NCI-H460 (cell line): ENCODE measurements around a stretch of chr5.

RAMPAGE:
- cytosol, long total RNA, result no peak
- long total RNA, result no peak
- nucleus, long total RNA, result no peak
Observed at GRCh38 chr5:142794081-142794816, 24.1 kb downstream of the ARHGAP26 start.

GRCh38 chr5:142796563-142797286 is 26.5 kb downstream of the ARHGAP26 start:
RAMPAGE:
- cytosol, long total RNA, result no peak
- long total RNA, result no peak
- nucleus, long total RNA, result no peak

GRCh38 chr5:142826638-142826927 is 56.4 kb downstream of the ARHGAP26 start:
RAMPAGE:
- cytosol, long total RNA, result no peak
- long total RNA, result no peak
- nucleus, long total RNA, result no peak

RAMPAGE:
- cytosol, long total RNA, result no peak
- long total RNA, result no peak
- nucleus, long total RNA, result no peak
Observed at GRCh38 chr5:142841142-142841889, 71.1 kb downstream of the ARHGAP26 start.

GRCh38 chr5:142969572-142970066 is 199.4 kb downstream of the ARHGAP26 start:
RAMPAGE:
- cytosol, long total RNA, result no peak
- long total RNA, result no peak
- nucleus, long total RNA, result no peak

GRCh38 chr5:143093807-143094483 is 309.5 kb downstream of the NR3C1 start:
RAMPAGE:
- cytosol, long total RNA, result no peak
- long total RNA, result no peak
- nucleus, long total RNA, result no peak

RAMPAGE:
- cytosol, long total RNA, result no peak
- long total RNA, result no peak
- nucleus, long total RNA, result no peak
Observed at GRCh38 chr5:143102301-143102994, 301.0 kb downstream of the NR3C1 start.

GRCh38 chr5:143172692-143173445 is 230.6 kb downstream of the NR3C1 start:
RAMPAGE:
- cytosol, long total RNA, result no peak
- long total RNA, result no peak
- nucleus, long total RNA, result no peak

RAMPAGE:
- cytosol, long total RNA, result no peak
- long total RNA, result no peak
- nucleus, long total RNA, result no peak
Observed at GRCh38 chr5:143214208-143214484, 189.3 kb downstream of the NR3C1 start.

DNA sequence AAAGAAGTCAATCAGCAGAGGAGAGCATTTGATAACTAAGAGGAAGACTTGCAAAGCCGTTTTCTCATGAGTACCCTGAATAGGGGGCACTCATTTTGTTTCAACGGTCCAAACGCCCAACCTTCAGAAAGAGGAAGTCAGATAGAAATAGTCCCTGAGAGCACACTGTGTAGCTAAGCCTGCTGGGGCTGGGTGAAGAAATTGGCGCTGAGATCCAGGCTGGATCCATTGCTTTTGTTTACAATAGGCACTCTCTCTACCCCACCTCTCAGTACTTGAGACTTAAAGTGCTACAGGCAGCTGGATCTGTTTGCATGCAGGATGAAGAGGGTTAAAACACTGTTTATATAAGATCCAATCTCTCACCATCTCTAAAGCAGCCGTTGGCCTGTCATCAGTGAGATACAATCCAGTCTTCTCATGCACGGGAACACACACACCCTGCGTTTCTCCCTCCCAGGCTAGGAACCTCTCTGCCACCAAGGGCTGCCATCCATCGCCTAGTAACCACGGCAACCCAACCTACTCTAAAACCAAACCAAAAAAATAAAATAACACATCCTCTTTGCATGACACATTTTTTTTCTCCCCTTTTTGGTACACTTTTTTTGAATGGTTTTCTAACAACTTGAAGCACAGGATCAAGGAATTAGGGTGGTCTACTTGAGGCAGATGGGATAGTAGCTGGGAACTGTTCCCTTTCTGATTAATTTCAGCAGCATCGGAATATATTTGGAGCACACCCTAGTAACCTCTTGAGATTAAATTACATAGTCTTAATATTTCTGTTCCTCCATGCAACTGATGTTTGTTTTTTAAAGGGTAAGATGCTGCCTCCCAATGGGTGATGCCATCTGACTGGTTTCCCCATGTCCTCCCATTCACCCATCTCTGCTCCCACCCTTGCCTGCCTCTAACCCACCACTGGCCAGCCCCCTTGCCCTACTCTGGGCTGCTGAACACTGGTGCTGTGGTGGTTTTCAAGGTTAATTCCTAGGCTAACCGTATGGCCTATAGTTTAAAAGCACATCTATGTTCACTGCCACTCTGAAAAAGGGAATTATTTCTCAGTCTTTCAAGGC is 180.5 kb downstream of the NR3C1 start:
RAMPAGE:
- cytosol, long total RNA, result no peak
- long total RNA, result no peak
- nucleus, long total RNA, result no peak

RAMPAGE:
- cytosol, long total RNA, result no peak
- long total RNA, result no peak
- nucleus, long total RNA, result no peak
Observed at GRCh38 chr5:143392600-143393501, 10.6 kb downstream of the NR3C1 start.

GRCh38 chr5:143404179-143404642 is 725 bp upstream of the NR3C1 start:
RAMPAGE:
- cytosol, long total RNA, result no peak
- long total RNA, result no peak
- nucleus, long total RNA, result no peak

RAMPAGE:
- cytosol, long total RNA, result no peak
- long total RNA, result no peak
- nucleus, long total RNA, result no peak
Observed at GRCh38 chr5:143404724-143405534, 1.4 kb upstream of the NR3C1 start.

DNA sequence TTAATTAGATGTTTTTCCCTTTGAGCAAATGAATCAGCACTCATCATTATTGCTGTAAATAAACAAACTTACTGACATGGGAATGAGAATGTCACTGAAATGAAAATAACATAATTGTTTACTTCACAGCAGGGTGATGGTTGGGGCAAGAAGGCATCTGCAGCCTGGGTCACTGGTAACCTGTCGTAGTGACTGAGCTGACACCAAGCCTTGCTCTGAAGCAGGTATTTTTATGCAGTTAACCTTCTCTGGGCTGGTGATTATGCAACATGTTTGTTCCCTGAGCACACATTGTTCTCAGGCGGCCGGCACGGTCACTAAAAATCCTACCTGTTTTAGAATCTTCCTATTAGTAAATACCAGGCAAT is 157.7 kb upstream of the NR3C1 start:
RAMPAGE:
- cytosol, long total RNA, result no peak
- long total RNA, result no peak
- nucleus, long total RNA, result no peak

DNA sequence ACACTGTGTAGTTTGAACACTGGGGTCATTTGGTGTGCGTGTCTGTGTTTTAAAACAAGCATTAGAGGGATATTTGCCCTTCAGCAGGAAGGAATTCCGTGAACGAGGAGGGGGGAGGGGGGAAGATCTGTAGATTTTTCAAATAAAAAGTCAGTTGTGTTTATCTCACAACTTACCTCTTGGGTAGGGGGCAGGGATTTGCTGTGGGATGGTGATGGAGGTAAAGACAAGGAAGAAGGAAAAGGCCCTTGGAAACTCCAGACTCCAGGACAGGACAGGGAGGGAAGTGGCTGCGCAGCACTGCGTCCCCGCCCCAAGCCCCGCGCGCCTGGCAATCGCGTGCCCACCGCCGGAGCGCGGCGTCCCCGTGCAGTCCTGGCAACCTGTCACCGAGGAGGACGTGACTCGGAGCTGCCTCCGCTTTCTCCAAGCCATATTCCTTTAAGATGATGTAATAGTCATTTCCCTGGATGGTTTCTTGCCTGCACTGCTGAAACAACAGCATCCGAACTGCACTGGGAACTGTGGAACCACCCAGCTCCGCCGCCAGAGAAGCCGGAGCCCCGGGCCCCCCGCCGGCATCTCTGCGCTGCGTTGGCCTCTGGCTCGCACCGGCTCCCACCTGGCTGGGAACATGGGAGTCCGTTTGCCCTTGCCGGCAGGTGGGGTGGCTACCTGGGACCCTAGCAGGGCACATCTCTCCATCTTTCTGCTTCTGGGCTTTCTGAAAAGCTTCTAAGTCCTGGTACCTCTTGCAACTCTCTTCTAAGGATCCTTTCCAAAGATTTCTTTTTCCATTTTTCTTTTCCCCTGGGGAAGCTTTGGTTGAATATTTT is 34.4 kb downstream of the KCTD16 start:
RAMPAGE:
- cytosol, long total RNA, result start-site peak on the plus strand centred at position 339 of the sequence, 79 bp wide, 7 and 7 reads in 2 replicates; start-site peak on the plus strand centred at position 503 of the sequence, 93 bp wide, 7 and 12 reads in 2 replicates
- long total RNA, result no peak
- nucleus, long total RNA, result start-site peak on the plus strand centred at position 319 of the sequence, 119 bp wide, 43 and 8 reads in 2 replicates; start-site peak on the plus strand centred at position 521 of the sequence, 57 bp wide, 46 and 10 reads in 2 replicates

DNA sequence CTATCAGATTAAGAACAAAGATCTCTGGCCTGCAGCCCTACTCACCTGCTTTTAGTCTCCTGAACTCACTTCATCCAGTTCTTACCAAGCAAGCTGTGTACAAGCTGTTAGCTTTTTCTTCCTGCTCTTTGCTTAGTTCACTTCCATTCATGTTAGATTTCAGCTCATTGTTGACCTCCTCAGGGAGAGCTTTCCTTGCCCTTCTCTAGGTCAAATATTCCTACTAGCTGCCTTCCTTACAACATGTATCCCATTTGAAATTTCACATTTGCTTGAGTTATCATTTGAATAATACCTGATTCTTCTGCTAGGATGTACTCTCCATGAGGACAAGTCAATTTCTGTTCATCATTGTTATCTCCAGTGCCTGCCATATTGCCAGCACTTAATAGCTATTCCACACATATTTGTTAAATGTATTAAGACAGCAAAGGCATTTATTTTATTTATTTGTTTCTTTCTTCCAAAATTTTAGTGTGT is 292.2 kb downstream of the PRELID2 start:
RAMPAGE:
- cytosol, long total RNA, result no peak
- long total RNA, result no peak
- nucleus, long total RNA, result no peak

DNA sequence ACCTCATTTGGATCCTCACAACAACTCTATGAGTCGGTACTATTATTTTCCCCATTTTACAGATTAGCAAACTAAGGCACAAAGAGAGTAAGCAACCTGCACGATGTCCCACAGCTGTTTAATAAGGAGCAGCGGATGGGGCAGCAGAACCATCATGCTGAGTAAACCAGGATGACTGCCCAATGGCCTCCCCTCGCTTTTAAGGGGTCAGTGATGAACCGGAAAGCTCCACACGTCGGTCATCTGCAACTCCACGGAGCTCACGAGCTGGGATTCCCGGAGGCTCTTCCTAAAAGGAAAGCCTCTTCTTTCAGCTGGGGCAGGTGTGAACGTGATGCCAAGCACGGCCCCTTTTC is 520 bp downstream of the PRELID2 start:
RAMPAGE:
- cytosol, long total RNA, result no peak
- long total RNA, result no peak
- nucleus, long total RNA, result no peak

RAMPAGE:
- cytosol, long total RNA, result no peak
- long total RNA, result no peak
- nucleus, long total RNA, result no peak
Observed at GRCh38 chr5:145940936-145941597, 4.7 kb downstream of the SH3RF2 start.

RAMPAGE:
- cytosol, long total RNA, result no peak
- long total RNA, result no peak
- nucleus, long total RNA, result no peak
Observed at GRCh38 chr5:145942137-145942602, 5.8 kb downstream of the SH3RF2 start.

GRCh38 chr5:145944224-145944820 is 7.9 kb downstream of the SH3RF2 start:
RAMPAGE:
- cytosol, long total RNA, result no peak
- long total RNA, result no peak
- nucleus, long total RNA, result no peak